ENCODE results near the gene GBP1.

GRCh38 chr1:85201540-85202303 is 906 bp upstream of the SYDE2 start:
- PRO-cap = bidirectional peak, plus-strand start at chr1:85201799, minus-strand start at chr1:85201709; bidirectional peak, plus-strand start at chr1:85202152, minus-strand start at chr1:85202092

DNA sequence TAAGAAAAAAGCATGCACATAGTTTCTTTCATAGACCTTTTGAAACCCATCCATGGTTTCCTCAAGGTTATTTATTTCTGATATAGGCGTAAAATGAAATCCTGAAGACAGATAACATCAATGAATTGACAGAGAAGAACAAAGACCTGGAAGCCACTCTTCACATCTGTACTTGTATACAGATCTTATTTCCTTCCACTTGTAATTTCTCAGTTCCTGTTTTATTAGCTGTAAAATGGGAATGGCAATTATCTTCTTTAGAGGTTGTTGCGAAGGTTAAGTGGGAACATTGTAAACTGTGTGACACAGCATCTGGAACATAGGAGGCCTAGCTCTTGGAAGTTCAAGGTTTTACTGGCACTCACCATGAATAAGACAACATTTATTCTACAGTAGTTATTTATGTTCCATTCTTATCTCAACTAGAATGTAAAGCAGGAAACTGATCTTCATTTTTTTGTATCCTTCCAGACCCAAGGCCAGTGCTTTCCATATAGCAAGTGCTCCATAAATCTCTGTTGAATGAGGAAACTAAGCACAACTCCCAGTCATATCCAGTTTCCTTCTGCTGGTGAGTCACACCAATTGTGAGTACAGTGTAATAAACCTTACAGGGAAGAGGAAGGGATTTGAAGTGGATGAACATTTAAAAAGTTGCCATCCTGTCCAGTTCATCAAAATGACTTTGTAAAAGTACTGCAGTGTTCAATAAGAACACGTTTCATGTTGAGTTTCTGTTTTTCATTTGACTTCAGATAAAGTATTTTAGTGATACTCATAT is 1.4 kb downstream of the BCL10 start:
- PRO-cap = no peak

- PRO-cap = no peak
Observed at GRCh38 chr1:85283448-85284008, 7.1 kb upstream of the BCL10 start.

- PRO-cap = bidirectional peak, plus-strand start at chr1:85290340, minus-strand start at chr1:85290145
Observed at GRCh38 chr1:85289868-85290469, 13.5 kb upstream of the BCL10 start.

DNA sequence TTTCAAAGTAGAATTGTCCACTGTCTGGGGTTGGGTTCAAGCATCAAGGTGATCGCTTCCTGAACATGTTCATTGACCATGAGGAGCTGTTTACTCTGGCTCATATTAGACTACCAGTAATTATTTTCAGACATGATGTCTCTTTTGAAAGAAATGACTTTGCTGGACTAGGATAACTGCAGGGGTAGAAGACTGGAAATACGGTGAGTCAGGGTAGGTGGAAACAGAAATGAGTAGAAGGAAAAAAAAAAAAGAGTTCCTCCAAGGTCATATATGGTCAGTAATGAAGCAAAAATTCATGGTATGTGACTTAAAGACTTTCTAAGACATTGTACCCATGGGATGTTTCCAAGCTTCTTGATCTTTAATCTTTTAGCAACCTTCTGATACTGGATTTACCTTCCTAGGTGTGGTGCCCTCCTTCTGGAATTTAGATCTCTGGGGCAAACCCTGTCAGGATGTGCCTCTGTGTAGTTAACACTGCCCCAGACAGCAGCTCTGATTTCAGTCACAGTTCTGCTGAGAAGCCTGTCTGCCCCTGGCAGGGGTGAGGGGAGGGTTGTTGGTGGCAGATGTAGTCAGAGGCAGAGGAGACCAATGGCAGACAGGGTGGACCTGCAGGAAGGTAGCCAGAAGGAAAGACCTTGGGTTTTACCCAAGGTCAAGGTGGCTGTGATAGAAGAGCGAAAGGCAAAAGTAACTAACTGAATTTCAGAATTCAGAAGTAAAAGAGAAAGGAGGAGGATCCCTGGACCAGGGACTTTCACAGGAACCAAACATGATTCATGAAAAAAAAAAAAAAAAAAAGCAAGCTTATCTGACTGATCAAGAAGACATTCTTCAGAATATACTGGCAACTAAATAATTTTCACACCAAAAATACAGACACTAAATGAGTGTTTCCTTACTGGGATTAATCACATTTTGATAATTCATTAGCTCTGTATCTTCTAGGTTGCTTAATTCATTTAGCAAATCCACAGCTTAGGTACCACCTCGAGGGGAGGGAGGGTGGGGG is 44.2 kb upstream of the BCL10 start:
- PRO-cap = no peak

DNA sequence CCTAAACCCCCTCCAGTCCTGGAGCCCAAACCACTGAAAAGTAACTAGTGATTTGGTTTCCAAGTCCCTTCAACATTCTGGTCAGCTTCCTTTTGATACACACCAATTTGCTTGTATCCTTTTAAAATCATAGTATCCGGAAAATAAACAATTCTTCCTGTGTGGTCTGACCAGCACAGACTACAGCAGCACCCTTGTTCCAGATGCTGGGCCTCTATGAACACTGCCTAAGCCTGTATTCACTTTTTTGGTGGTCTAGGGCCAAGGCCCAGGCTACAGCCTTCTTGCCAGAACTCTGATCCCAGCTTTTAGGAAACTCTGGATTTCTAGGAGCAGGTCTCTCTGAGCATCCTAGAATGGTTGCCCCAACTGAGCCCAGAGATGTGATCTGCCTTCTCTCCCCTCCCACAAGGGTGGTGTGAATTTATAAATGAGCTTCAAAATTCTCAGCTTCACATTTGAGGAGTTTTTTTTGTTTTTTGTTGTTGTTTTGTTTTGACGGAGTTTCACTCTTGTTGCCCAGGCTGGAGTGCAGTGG is 883 bp upstream of the DDAH1 start:
- PRO-cap = no peak

- PRO-cap = no peak
Observed at GRCh38 chr1:85577691-85577788, 3.0 kb upstream of the CCN1 start.

DNA sequence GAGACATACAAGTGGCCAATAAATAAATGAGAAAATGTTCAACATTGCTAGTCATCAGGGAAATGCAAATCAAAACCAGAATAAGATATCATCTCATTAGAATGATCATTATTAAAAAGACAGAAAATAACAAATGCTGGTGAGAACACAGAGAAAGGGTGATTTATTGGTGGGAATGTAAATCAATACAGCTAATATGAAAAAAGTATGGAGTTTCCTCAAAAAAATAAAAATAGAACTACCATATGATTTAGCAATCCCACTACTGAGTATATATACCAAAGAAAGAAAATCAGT is 181.6 kb downstream of the COL24A1 start:
- PRO-cap = no peak

DNA sequence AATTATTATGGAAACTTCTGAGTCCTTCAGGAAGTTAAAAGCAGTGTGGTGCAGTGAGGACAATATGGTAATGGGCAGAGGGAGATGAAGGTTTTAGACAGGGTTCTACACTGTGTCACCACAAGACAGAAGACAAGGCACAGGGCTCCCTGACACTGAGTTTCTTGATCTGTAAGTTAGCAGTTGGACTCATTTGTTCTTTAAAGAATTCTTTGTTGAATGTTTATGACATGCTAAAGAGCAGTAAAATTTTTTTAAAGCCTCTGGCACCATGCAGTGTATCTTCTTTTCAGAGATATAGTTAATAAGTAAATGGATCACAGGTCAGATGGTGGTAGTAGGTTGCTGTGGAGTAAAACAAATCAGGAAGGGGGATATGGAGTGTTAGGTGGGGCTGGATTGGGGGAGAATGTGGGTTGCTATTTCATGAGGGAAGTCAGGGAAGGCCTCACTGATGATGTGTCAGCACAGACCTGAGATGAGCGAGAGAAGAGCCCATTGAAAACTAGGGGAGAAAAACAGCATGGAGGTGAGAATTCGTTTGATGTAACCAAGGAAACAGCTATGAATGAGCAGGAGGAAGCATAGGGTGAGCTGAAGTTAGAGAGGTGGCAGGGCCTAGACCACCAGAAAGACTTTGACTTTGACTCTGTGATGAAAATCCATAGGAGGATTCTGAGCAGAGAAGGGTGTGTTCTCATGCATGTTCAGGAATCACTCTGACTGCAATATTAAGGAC is 2.1 kb downstream of the CLCA4 start:
- PRO-cap = no peak

GRCh38 chr1:87968185-87968438 is 639.4 kb downstream of the LMO4 start:
- PRO-cap = no peak

- PRO-cap = no peak
Observed at GRCh38 chr1:88661205-88661476, 22.9 kb upstream of the PKN2 start.

DNA sequence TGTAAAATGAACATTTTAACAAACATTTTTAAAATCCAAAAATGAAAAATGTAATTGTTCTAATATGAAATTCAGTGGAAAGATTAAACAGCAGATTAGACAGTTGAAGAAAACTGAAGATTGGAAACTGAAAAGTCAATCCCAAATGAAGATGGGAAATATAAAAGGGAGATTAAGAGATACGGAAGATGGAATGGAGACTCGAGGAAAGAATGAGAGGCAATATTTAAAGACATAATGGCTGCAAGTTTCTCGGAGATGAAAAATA is 53.8 kb downstream of the GTF2B start:
- PRO-cap = no peak

- PRO-cap = no peak
Observed at GRCh38 chr1:89005138-89006248, 13.1 kb upstream of the KYAT3 start.

DNA sequence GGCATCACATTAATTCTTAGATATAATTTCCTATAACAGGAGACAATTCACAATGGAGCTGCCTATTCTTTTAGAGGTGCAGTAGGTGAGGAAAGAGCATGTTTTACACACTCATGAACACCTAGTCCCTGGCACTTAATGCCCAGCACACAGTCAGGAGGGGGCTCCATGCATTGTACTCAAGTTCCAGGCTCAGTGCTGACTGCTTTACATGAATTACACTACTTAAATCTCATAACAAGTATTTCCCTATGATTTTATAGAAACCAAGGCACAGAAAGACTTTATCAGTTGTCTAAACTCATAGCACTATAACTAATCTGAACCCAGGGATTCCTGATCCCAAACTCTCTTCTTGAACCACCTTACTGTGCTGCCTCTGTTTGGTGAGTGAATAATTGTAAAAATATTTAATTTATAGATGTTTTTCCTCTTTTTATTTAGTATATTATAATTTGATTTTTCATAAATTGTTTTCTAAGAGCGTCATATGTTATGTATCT is 457 bp upstream of the GBP3 start:
- PRO-cap = no peak

DNA sequence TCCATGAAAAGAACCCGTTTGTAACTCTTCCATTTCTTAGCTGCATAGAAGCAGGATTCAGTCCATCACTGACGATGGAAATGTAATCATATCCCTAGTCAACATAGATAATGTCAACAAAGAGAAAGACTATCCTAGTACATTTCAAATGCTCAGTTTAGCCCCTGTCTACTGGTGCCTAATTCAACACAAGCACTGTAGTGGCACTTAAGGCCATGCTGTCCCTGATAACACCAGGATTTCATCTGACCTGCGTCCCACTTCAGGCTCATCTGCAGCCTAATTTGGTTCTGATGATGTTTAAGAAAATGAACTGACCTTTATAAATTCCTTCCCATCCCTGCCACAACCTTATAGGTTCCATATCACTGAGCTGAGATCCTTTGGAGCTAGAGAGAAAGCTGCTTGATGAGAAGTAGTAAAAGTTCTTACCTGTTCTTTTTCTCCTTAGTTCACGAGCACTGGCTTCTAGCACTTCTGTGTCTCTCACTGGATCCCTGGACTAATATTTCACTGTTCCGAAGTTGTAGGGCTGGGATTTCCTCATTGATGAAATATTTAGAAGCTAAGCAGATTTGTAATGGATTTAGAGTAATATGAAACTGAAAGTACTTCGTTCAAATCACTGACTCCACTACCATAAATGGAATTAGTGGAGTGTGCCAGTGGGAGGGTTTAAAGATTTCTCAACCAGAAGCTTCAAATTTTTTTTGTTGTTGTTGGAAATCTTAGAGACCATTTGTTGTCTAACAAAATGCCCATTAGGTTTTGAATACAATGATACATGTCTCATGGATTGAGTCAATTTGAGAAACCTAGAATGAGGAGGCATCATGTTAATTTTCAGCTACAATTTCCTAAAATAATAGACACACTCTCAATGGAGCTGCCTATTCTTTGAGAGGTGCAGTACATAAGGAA is at the start of gene GBP1:
TSS of gene GBP1 (minus strand) at position 481 of the 921 bp plus-strand sequence.
- PRO-cap = bidirectional peak, plus-strand start at position 713 of the sequence, minus-strand start at position 479 of the sequence

DNA sequence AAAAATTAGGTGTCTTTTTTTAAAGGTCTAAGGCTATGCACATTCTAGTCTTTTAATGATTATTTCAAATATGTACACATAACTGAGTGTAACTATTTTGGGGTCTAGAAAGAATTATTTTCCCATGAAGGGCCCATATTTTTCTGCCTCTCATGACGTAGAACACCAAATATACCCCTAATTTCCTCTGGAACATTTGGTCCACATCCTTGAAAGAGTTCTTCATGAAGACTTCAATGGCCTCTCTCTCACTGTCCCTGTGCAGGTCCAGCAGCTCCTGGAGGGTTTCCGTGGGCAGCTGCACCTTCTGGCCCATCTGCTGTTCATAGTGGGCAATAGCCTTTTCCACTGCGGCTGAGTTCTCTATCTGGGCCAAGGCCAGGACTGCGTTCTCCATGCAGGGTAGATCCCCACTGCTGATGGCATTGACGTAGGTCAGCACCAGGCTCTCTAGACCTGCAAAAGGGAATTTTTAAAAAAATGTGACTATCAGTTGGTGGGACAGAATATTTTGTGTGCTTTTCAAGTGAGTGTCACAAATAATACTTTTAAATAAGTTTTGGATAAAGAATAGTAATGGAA is 12.0 kb downstream of the GBP2 start:
- PRO-cap = no peak

- PRO-cap = no peak
Observed at GRCh38 chr1:89116031-89116669, 9.8 kb downstream of the GBP2 start.

DNA sequence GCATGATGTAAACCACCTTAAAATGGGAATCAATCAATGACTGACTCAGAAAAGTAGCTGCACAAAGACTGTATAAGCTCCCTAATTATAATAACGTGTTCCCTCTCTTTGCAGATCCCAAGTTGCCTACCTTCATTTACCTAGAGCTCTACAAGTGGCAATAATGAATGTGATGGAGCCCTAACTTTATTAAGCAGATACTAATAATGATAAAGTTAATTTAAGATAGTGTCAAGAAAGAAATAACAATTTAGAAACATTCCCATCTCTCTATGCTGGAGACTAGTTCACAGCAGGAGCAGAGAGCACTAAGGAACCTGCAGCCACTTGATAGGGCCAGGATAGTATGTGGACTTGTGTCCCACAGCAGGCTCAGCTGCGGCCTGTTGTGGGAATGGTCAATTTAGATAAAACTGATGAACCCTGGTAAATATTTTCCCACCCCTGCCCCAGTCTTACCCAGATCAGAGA is 475 bp downstream of the GBP2 start:
- PRO-cap = no peak

DNA sequence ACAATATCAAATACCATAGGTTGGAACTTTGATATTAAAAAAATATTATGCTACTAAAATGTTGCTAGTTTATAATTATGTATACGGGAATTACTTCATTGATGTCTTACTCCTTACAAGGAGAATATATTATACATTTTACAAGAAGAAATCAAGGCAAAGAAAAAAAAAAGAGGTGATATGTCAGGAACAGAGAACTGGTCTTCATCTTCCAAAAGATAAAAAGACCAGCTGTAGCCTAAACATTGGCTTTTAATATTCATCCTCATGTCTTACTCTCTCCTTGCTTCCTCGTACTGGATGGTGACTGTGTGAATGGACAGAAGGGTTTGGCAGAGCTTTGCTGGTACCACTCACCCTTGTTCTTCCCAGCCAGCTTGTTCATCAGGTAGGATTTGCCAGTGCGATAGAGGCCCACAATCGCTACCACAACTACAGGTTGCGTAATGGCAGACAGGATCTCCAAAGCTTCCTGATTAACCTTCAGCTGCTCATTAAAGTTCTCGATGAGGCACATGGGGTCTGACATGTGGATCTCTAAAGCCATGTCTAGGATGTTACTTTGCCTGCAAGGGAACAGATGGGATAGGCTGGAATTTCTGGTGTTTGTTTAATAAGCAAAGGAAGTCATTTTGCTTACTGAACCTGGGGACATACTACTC is 3.5 kb downstream of the GBP5 start:
- PRO-cap = no peak

GRCh38 chr1:89286548-89287420 is 14.1 kb upstream of the GBP5 start:
- PRO-cap = no peak

Data from paraaortic lymph node (tissue), 1 donor.